Renal cortical epithelial cell (primary cell): ENCODE measurements around the genes OR2G2, OR11L1, OR2M4, OR2T2 and OR2T3.

DNA sequence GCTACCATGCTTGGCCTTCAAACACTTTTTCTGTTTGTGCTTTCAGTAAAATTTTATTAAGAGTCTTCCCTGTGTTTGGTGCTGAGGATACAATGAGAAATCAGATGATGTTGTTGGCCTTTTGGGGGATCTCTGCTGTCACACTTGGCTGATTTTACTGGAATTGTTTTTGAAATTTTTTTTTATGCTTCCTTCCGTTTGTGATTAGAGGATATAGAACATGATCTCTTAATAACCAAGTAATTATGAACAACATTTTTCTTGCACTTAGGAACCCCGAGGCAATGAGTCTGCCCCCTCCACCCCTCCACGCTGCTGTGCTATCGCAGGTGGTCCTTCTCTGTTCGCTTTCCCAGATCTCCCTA, 73.3 kb upstream of the SCCPDH start:
- RRBS = no CpG with 5 or more reads among the region's 5 CpGs

DNA sequence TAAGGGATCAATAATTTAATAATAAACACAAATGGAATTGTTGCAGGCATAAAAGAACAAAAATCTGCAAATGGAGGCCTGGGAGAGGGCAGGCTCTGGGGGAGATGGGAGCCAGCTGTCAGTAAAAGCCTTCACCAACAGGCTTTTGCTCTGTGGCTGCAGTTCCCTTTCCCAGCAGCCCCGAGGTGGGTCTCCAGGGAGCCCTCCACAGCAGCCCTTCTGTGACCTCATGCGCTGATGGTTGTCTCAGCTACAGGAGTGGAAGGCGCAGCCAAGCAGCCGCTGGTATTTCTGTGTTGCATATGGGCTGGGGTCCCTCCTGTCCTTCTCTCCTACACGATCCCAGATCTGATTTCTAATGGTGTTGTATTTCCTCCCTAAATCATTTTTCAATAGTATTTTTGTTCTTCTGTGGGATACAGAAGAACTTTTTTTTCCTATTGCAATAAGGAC, 42.4 kb upstream of the SCCPDH start:
- RRBS = no CpG with 5 or more reads among the region's 5 CpGs

- RRBS = no CpG with 5 or more reads among the region's 8 CpGs
These were observed 41.9 kb upstream of the SCCPDH start for GRCh38 chr1:246682276-246682795.

GRCh38 chr1:246689563-246690032, 34.6 kb upstream of the SCCPDH start:
- RRBS = 3% methylated on average over 6 of the region's 14 CpGs

GRCh38 chr1:246810578-246810995, 86.4 kb downstream of the SCCPDH start:
- RRBS = no CpG with 5 or more reads among the region's 9 CpGs

DNA sequence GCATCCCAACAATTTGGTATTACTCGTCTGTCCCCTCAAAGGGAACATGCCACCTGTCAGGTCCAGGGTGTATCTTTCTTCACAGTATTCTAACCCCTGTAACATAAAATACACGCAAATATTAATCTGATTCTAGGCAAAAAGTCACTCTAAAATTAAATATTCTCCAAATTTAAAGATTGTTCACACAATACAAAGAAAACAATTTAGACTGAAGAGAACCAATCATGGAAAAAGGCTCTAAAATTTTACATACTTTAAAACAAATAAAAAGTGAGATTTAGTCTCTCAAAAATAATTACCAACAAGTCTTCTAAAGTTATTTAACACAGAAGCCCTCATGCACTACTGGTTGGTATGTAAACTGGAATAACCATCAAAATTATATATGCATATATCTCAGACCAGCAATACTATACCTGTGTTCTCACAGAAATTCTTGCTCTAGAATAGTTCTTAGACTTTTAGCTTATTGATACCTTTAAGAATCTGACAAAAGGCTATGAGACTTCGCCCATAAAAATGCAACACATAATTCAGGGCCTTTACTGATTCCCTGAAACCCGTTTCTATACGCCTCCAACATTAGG, 29.1 kb downstream of the AHCTF1 start:
- RRBS = no CpG with 5 or more reads among the region's 5 CpGs

DNA sequence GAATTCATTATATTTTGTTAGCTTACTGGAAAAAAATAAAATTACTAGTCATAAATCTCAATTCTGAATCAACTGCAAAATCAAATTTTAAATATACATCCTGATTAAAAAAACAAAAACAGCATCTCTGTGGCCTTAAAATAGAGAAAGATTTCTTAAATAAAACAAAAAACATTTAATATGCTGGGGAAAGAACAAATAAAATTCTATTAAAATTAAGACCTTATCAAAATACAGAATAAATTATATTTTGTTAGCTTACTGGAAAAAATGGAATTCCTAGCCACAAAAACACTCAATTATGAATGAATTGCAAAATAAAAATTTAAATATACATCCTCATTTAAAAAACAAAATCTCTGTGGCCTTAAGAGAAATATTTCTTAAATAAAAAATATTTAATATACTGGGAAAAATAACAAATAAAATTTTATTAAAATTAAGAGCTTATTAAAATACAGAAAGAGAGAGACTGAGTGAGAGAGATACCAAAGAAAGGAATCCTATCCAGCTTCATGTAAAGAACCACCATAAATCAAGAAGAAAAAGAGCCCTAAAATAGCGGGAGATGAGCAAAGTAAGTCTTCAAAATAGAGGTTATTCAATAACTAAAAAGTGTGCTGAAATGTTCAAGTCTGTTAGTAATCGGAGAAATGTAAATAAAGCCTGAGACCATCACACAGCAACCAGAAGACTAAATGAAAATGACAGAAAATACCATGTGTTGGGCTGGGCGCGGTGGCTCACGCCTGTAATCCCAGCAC, 21.2 kb downstream of the ZNF124 start:
- RRBS = no CpG with 5 or more reads among the region's 5 CpGs

DNA sequence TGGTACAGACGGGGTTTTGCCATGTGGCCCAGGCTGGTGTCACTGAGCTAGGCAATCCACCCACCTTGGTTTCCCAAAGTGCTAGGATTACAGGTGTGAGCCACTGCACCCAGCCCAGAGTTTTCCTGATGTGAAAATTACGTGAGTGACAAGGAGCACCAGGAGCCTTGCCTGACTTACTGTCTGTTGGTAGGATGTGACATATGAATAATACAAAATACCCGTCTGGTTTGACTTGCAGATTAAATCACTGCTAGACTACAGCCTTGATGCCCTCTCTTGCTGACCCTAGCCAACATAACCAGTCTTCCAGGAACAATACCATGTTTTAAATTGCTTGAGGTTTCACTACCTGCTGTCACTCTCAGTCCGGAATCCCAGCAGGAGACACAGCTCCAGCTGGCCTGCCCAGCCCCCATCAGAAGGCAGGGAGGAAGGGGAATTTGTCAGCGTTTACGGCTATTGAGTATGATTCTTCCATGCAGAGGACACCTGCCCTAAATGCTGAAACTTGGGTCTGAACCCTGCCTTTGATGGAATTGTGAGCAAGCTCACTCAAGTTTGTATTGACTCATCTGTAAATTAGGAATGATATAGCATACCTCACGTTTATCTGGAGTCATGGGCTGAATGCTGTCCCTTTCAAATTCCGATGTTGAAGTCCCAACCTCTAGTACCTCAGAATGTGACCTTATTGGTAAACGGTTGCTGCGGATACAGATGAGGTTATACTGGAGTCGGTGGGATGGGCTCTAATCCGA, 33.0 kb downstream of the ZNF496 start:
- RRBS = no CpG with 5 or more reads among the region's 12 CpGs

- RRBS = 96% methylated on average over 9 of the region's 50 CpGs
These were observed 31.0 kb downstream of the ZNF496 start for GRCh38 chr1:247300427-247301209.

DNA sequence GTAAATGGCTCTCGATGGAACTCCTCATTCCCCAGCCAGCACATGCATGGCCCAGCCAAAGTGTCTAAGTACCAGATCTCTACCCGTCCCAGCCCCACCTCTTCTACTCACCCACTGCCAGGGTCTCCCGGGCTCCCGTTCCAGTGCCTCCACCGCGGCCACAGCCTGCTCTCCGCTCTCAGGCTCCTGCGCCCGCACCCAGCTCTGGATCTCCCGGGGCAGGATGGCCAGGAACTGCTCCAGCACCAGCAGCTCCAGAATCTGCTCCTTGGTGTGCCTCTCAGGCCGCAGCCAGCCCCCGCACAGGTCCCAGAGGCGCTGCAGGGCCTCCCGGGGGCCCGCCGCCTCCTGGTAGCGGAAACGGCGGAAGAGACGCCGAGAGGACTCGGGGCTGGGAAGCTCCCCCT, 2.6 kb downstream of the ZNF496 start:
- RRBS = 96% methylated on average over 7 of the region's 22 CpGs

GRCh38 chr1:247360063-247360692, 28.5 kb upstream of the ZNF496 start:
- RRBS = no CpG with 5 or more reads among the region's 11 CpGs

GRCh38 chr1:247409938-247410432, 6.0 kb upstream of the NLRP3 start:
- RRBS = no CpG with 5 or more reads among the region's 6 CpGs

DNA sequence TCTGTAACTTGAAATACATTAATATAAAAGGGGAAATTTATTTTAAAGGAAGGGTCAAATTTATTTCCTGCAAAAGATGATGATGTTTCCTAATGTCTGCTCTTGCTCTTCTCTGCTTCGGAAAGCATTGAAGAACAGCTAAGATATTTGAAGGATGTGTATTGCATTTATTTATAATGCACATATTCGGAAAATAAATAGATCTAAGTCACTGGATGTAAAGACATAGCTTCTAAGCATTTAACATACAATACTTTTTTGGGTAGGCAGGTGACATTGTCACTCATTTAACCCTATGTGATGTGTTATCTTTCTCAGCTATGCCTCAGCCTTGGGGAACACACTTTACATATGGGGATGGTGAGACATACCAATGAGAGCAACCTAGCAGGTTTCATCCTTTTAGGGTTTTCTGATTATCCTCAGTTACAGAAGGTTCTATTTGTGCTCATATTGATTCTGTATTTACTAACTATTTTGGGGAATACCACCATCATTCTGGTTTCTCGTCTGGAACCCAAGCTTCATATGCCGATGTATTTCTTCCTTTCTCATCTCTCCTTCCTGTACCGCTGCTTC, at the start of gene OR2G2:
TSS of gene OR2G2 (plus strand) at position 352 of the 579 bp plus-strand sequence.
- RRBS = no CpG with 5 or more reads among the region's 5 CpGs

- RRBS = no CpG with 5 or more reads among the region's 2 CpGs
These were observed at the start of gene OR11L1 for GRCh38 chr1:247841830-247842113. Gene OR11L1, minus strand, starts transcription at chr1:247841896.

DNA sequence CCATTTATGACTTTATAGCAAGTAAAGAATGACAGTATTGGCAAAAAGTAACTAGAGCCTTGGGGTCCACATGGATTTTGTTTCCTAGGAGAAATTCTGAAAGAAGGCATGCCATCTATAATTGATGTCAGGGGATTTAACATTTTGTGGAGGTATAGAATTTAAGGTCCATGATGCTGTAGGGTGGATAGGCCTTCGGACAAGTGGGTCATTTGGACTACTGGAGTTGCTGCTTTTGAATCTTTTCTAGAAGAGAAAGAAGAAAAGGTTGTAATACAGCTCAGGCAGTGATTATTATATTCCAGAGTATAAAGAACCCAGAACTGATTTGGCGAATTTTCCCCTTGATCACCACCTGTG, at the start of gene OR2M4:
TSS of gene OR2M4 (plus strand) at position 194 of the 360 bp plus-strand sequence.
- RRBS = no CpG with 5 or more reads among the region's 2 CpGs

DNA sequence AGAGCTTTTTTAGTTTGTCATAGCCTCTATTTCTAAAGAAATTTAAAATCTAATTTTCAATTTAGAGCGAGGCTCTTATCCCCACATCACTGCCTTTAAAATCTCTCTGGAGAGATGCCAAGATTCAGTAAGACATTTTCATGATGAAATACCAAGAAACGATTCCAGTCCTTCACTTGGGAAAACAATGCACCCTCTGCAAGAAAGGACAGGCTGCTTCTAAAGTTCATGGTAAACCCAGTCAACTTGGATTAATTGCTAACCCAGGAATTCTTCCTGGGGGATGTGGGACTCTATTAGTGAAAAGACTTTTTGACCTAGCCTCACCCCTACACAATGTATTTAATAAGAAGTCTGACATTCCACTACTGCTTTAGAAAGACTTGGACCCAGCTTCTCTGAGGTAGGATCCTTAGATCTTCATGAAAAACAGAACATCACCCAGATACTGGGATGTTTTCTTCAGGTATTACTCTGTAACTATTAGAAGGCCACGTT, at the start of gene OR2T2:
TSS of gene OR2T2 (plus strand) at position 371 of the 498 bp plus-strand sequence.
- RRBS = no CpG with 5 or more reads among the region's 3 CpGs

DNA sequence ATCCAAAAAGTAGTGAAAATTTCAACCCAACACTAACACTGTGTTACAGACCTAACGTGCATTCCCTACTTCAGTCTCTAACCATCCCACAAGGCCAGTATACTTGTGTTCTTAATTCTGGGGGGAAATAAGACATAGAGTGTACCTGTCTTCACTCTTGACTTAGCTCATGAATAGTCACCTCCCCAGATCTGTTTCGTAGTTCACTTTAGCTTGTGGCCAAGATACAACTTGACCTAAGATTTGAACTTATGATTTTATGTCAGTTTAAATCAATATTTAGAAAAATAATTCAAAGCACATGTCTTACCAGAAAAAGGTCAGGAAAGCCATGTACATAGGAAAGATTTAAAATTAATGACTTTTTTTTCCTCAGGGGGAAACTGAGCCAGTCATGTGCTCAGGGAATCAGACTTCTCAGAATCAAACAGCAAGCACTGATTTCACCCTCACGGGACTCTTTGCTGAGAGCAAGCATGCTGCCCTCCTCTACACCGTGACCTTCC, at the start of gene OR2T3:
TSS of gene OR2T3 (plus strand) at position 395 of the 506 bp plus-strand sequence.
- RRBS = no CpG with 5 or more reads among the region's 4 CpGs

DNA sequence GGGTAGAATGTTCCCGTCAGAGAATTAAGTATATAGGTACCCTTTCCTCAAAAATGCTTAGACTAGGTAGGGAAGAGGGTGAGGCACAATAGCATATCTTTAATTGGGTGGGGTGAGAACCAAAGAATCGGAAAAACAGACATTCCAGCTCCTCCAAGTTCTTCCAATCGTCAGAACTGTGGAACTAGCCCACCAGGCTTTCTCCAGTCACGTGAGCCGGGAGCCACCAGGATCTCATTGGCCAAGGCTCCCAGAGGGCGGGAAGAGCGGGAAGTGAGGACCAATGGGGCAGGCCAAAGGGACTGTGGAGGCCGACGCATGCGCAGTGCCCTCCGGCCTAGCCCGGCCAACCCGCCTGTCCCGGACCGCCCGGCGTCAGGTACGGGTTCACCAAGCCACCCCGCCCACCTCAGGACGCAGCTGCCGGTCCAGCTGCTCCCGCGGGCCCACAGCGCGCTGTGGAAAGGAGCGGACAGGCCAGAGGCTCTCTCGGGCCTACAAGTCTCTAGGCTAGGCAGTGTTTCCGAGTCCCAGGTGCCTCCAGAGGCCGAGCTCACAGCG, 36.2 kb upstream of the OR2T27 start:
- RRBS = 75% methylated on average over 6 of the region's 30 CpGs

- RRBS = no CpG with 5 or more reads among the region's 9 CpGs
These were observed 16.5 kb upstream of the PGBD2 start for GRCh38 chr1:248889396-248890059.